ENCODE data around the genes DELE1 and NDFIP1.

- RRBS = no CpG with 5 or more reads among the region's 27 CpGs
Observed at GRCh38 chr5:141877736-141878097, 493 bp downstream of the PCDH1 start.

DNA sequence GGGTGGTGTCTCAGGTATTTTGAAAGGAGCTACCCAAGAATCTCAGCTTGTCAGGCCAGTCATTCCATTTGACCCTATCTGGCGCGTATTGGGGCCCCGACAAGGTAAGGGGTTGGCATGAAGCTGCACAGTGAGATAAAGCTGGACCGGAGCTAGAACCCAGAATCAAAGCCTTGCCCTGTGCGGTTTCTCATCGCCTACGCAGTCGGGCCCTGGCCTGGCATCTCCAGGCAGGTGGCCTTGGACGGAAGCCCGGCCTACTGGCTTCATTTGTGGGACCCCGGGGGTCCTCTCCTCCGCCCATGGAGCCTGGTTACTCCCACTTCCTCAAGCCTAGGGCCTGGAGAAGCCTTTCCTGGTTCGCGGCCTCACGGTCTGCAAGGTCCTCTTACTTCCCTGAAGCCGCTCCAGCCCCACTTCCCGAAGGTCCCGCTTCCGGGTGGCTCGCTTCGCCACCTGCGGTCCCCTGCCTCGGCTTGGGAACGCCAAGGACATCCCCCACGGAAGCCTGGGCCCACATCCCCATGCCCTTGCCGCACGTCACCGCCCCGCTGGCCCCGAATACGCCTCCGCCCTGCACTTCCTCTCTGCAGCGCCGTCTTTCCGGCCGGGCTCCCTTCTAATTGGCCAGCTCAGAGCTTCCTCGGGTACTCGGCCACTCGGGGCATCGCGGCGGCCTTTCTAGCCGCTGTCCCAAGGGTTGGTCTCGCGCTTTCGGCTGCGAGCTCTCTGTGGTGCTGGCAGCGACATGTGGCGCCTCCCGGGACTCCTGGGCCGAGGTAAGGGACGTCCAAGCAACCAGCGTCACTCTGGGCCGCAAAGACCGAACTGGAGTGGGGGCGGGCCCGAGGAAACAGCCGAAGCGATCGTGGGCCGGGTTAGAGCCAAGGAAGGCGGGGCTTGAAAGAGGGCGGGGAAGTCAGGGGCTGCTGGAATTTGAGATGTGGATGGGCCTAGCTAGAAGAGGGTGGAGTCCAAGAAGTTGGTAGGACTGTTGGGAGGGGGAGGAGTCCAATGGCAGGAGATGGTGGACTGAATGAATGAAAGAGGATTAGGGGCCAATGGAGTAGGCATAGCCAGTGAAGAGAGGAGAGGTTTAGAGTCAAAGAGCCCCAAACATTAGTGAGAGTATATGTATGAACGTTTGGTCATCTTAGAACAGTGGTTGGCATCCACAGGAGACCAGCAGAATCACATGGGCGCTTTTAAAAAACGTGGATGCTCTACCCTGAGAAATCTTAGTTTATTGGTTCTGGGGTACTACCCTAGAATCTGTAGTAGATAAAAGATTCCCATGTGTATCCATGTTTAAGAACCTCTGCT, at the start of gene DELE1:
Gene DELE1, plus strand, starts transcription at position 678 of the 1,323 bp plus-strand sequence.
- RRBS = 10% methylated on average over 3 of the region's 66 CpGs

DNA sequence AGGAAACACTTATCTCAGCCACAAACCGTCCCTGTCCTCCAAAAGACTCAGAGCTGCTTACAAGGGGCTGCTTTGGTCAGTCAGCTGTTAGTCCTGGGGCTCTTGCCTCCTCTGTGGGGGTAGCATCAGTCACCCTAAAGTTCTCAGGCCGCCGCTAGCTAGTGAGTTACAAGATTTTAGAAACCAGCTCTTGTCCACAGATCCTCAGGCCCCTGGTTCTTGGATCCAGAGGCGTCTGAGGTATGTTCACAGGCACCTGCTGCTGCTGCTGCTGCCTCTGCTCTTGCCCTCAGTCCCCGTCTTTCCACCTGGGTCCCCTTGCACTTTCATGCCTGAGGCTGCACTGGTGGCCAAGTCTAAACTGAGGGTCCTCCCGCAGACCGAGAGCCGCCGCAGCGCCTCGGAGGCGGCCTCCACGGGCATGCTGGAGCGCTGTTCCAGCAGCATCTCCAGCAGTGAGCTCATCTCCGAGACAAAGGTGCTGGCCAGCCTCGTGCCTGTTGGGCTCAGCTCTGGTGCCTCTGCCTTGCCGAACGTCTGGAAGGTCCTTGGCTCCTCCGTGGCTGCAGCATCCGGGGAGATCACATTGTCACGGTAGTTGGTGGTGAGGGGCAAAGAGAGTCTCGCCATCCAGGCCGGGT, 12.7 kb downstream of the PCDH12 start:
- RRBS = 37% methylated on average over 4 of the region's 23 CpGs

DNA sequence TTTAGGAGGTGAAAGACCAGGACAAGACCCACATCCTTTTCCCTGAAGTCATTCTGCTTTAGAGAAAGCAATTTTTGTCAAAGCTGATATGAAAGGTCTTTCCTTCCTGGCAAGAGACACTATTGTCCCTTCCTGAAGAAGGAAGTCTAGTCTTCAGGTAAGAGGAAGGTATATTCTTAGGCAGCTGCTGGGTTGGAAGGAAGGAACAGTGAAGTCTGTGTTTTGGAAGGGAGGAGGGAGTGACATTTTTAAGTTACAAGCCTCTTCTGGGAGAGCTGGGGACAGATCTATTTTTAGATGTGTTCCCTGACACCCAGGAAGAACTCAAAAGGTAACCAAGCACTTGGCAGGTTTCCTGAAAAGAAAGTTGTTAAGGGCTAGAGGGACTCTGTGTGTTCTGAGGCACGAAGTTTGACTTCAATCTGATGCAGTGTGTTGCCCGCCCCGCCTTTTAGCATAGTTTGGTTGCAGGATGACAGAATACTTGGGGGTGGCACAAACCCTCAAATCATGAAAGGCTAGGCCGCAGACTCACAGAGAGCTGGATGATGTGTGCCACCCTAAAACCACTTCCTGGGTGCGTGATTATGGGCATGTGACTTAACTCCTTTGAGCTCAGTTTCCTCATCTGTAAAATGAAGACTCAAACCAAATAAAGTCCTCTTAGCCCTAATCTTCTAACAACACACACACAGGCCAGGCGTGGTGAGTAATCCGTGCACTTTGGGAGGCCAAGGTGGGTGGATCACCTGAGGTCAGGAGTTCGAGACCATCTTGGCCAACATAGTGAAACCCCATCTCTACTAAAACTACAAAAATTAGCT, 13.0 kb upstream of the NDFIP1 start:
- RRBS = no CpG with 5 or more reads among the region's 8 CpGs

DNA sequence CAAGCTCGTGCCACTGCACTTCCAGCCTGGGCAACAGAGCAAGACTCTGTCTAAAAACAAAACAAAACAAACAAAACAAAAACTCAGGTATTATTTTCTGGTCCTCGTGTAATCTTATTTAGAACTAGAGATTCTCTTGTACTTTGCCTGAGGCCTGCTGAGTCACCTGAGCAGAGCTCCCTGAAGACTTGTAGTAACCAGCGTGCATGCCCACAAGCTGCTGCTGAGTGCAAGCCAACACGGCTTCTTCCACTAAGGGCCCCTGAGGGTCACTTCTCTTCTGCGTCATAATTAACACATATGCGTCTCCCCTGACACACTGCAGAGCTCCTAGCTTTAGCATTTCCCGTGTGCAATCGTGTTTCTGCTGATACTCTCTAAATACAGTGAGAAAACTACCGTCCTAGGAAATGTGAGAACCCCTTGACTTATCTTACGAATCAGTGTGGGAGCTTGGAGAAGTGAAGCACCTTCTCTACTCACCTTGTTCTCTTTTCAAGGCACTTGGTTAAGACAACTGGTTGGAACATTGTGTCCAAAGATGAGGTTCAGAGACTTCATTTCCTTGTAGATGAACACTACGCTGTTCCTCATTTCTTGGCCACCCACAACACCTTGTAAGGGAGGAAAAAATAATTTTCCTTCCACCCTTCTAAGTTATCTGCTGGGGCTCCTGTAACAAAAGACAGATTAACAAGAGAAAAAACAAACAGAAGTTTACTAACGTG, 10.8 kb upstream of the NDFIP1 start:
- RRBS = no CpG with 5 or more reads among the region's 12 CpGs

DNA sequence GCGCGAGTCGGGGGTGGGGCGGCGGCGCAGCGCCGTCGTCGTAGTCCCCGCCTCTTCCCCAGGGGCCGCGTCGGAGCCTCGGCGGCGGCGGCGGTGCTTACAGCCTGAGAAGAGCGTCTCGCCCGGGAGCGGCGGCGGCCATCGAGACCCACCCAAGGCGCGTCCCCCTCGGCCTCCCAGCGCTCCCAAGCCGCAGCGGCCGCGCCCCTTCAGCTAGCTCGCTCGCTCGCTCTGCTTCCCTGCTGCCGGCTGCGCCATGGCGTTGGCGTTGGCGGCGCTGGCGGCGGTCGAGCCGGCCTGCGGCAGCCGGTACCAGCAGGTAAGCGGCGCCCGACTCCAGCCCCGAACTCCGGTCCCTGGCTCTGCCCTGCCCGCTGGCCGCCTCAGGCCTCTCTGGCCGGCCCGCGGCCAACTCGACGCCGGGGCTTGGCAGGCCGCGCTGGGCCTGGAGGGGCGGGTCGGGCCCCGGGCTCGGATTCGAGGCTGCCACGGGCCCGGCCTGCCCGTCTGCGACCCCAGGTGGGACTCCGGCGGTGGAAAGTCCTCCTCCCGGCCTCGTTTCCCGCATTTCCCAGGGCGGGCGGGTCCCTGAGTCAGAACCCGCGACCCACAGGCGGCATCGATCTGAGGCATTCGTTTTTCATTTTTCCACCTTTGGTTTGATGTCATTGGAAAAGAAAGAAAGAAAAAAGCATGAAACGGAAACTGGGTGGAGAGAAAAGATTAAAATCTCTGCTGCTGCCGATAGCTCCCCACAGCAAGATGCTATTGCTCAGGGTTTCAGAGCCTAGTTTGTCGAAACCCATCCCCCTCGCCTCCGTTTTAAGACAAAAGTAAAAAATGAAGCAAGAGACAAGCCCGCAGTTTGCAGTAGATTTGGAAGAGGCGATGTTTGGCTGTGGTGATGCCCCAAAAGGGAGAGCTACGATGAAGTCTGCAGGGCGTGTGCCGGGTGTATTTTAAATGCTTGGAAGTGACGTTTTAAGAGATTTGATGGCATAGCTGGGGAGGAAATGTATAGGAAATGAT, at the start of gene NDFIP1:
Gene NDFIP1, plus strand, starts transcription at position 61 of the 1,029 bp plus-strand sequence.
- RRBS = 4% methylated on average over 25 of the region's 96 CpGs

- RRBS = no CpG with 5 or more reads among the region's 9 CpGs
Observed at GRCh38 chr5:142110036-142110610, 1.5 kb downstream of the NDFIP1 start.

DNA sequence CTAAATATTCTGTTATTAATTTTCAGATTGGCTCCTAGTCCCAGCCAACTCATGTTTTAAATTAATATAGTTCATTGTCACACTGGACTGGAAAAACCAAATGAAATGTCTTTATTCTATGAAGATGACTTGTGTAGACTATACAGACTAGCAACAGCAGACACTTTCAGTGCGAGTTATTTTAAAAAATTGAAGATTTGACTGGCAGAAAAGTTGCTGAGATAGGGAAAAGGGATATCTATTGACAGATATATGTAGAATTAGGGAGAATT, 21.5 kb downstream of the NDFIP1 start:
- RRBS = no CpG with 5 or more reads among the region's 1 CpG

DNA sequence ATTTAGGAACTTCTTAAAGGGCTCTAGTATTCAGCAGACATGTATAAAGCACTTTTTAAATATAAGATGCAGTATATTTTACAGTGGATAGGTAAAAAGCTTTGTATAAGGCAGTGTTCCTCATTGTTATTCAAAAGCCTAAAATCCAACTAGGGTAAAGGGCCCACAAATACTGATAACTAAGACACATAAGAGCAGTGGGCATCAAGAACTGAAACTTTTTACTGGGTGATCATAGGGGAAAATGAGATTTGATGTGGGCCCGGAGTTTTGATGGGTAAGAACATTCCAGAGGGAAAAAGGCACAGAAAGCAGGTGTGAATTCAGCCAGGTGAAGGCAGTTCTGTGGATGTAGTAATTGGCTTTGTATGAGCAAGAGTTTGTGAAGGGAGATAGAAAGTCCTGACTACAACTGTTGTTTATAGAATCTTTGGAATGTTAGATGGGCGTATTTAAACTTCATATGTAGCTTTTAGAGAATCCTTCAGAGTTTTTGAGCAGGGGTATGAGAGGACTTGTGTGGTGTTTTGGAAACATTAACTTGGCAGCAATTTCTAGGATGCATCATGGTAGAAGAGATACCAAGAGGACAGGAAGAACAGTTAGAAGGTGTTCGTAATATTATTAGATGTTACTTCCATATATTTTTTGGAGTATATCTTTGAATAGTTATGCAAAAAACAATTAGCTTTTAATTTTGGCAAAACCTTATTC, 25.3 kb downstream of the NDFIP1 start:
- RRBS = no CpG with 5 or more reads among the region's 3 CpGs

GRCh38 chr5:142408750-142409230, 84.0 kb upstream of the SPRY4 start:
- RRBS = no CpG with 5 or more reads among the region's 13 CpGs

GRCh38 chr5:142412610-142412904, 87.7 kb upstream of the SPRY4 start:
- RRBS = no CpG with 5 or more reads among the region's 2 CpGs

DNA sequence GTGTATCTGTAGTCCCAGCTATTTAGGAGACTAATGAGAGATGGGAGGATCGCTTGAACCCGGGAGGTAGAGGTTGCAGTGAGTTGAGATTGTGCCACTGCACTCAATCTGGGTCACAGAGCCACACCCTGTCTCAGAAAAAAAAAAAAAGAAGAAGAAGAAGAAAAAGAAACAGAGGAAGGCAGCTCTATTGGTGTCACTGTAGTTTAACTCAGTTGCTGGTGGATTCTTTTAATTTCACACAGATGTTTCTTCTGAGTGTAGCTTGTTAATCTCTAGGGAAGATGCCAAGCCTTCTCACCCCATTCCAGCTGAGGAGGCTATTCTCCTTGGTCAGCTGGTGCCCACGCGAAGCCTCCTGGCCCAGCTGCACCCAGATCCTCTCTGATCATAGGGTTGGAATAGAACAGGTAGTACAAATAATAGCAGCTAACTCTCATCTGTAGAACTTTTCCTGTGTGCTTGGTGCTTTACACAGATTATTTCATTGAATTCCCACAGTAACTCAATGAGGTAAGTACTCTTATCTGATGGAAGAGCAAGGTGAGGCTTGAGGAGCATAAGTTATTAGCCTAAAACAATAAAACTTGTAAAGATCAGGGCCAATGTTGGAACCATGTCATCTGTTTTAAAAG, 113.8 kb upstream of the SPRY4 start:
- RRBS = no CpG with 5 or more reads among the region's 4 CpGs

DNA sequence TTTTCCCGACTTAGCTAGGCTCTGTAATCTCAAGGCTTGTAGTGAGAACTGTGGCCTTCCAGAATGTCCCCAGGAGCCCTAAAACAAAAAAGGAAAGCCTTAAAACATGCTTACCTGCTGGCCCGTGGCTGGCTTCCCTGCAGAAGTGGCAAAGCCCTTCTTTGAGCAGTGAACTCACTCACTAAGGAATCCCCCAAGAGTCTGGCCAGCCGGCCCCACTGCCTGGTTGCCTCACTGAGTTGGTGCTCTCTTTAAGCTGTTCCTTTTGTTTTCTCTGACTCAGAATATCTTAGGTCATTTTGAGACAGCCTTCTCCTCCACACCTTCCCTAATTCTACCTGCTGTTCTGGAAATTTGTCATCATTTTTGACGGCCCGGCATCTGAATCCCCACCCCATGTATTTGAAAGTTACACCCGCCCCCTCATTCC, 41.9 kb downstream of the FGF1 start:
- RRBS = no CpG with 5 or more reads among the region's 6 CpGs

GRCh38 chr5:142799448-142799914, 29.3 kb downstream of the ARHGAP26 start:
- RRBS = no CpG with 5 or more reads among the region's 2 CpGs

- RRBS = no CpG with 5 or more reads among the region's 3 CpGs
Observed at GRCh38 chr5:142870470-142871031, 100.4 kb downstream of the ARHGAP26 start.

DNA sequence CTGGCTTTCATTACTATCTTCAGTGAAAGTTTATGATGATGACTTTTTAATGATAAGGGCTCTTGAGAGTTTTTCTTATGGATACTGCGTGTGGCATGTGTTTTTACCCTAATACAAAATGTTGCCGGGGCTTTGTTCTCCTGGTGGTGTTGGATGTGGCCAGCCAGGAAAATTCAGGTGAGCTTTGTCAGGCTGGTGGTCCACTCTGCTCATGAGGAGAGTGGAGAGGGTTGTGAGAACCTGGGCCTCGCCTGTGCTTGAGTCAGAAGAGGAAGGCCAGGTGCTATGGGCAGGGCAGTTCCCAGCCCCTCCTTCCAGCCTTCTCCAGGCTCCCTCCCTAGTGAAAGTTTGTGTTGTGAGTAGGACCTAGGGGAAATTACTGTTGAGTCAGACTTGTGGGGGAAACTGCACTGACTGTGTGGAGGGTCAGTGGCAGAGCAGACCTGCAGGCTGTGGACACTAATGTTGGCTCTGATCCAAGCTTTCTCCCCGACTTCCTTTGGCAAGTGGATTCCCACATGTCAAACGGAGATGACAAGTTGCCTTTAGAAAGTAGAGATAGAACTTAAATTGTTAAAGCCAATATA, 102.5 kb downstream of the ARHGAP26 start:
- RRBS = no CpG with 5 or more reads among the region's 5 CpGs

GRCh38 chr5:142925474-142926252, 155.5 kb downstream of the ARHGAP26 start:
- RRBS = no CpG with 5 or more reads among the region's 4 CpGs

- RRBS = no CpG with 5 or more reads among the region's 3 CpGs
Observed at GRCh38 chr5:142969572-142970066, 199.4 kb downstream of the ARHGAP26 start.

GRCh38 chr5:142976853-142977329, 206.7 kb downstream of the ARHGAP26 start:
- RRBS = no CpG with 5 or more reads among the region's 5 CpGs

DNA sequence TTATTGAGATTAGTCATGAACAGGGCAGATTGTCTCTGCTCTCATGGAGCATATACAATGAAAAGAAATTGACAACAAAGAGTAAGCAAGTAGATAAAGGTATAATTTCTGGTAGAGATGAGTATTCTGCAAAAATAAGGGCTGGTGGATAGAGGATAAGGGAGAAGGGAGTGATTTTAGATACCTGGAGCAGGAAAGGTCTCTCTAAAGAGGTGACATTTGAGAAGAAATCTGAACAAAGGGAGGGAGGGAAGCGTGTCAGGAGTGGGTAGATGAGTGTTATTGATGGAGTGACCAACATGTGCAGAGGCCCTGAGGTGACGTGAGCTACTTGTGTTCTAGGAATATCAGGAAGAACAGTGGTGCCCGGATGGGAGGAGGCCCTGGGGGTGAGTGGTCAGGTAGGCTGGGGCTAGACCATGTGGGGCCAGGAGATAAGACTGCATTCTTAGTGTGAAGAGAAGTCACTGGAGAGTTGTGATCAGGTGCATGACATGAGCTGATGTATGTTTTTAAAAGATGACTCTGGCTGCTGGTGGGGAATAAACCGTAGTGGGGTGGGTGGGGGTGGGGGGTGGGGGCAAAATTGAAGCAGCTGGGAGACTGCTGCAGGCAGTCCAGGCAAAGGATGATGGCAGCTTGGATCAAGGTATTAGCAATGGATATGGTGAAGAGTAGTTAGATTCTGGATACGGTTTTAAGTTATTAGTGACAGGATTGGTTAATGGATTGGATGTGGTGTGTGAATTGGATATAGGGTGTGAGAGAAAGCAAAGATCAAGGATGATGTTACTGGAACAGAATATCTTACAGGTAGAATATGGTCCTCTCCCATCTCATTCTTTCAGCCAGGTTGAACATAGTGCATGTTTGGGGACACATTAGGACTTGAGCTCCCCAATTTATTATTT, 256.3 kb downstream of the ARHGAP26 start:
- RRBS = no CpG with 5 or more reads among the region's 5 CpGs